Measurements from ENCODE around the gene PPP1CB.

- RRBS: no CpG with 5 or more reads among the region's 11 CpGs
CAGE:
- cytosol, long polyA plus RNA: no peak
- long polyA plus RNA: no peak
- nucleus, long polyA plus RNA: no peak
Observed at GRCh38 chr2:27774021-27774945, 2.8 kb downstream of the MRPL33 start.

DNA sequence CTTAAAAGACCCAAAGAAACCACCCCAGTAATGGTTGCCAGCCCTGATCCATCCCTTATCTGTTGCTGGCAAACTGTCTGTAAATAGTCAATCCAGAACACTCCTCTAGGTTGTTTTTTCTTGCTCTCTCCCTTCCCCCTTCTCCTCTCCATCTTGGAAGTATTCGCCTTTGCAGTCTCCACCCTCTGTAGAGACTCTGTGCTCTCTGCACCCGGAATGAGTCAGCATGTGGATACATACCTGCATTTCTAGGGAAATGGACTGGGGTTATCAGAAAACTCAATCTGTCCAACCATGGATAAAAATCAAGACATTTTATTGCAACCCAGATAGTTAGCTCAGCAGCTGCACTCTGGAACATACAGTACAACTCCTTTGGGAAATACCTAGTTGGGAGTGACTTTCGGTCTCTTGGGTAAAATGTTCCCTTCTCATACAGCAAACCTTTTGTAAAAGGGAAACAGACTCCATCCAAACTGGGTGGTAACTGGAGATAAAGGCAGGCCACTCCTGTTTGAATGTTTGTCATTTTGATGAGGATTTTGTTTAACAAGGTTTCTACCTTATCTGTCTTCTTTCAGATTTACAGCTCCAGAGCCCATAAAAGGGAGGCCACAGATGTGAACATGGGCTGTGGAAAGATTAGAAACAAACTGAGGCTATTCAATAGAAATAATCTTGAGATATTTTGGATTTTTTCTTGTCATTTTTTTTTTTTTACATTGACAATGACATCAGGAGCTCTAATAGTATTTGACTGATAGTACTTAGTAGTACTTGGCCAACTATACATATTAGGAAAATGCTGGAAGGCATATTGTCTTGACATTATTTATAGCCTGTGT, 123.3 kb upstream of the FOSL2 start:
- RRBS: no CpG with 5 or more reads among the region's 3 CpGs
CAGE:
- cytosol, long polyA plus RNA: no peak
- long polyA plus RNA: no peak
- nucleus, long polyA plus RNA: no peak

DNA sequence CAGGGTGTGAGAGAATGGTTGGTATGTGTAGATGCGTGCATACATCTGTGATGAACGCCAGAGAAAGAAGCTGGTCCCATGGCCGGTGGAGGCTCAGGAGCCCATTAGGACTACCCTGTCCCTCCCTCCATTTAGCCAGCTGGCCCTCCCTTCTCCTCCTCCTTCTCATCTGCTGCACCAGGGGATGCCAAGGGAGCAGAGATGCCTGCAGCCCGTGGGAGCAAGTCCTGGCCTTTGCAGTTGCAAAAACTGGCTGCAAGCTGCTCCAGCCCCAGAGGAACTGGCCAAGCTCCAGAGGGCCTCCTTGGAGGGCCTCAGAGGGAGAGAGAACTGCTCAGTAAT, 65.6 kb upstream of the FOSL2 start:
- RRBS: no CpG with 5 or more reads among the region's 4 CpGs
CAGE:
- cytosol, long polyA plus RNA: no peak
- long polyA plus RNA: no peak
- nucleus, long polyA plus RNA: no peak

- RRBS: no CpG with 5 or more reads among the region's 31 CpGs
CAGE:
- cytosol, long polyA plus RNA: no peak
- long polyA plus RNA: no peak
- nucleus, long polyA plus RNA: no peak
Observed at GRCh38 chr2:28344578-28345210, 48.0 kb upstream of the FOSL2 start.

- RRBS: no CpG with 5 or more reads among the region's 9 CpGs
CAGE:
- cytosol, long polyA plus RNA: no peak
- long polyA plus RNA: no peak
- nucleus, long polyA plus RNA: no peak
Observed at GRCh38 chr2:28399306-28399703, 6.6 kb downstream of the FOSL2 start.

DNA sequence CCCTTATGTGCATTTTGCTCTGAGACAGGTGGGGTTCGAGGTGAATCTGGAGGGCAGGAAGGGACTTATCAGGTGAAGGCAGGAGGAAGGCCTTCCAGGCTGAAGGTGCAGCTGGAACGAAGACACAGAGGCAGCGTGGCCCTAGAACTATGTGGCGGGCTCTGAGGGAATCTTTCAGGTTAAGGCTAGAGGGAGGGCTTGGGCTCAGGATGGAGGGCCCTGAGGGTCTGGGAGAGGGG, 24.9 kb upstream of the PLB1 start:
- RRBS: no CpG with 5 or more reads among the region's 4 CpGs
CAGE:
- cytosol, long polyA plus RNA: no peak
- long polyA plus RNA: no peak
- nucleus, long polyA plus RNA: no peak

DNA sequence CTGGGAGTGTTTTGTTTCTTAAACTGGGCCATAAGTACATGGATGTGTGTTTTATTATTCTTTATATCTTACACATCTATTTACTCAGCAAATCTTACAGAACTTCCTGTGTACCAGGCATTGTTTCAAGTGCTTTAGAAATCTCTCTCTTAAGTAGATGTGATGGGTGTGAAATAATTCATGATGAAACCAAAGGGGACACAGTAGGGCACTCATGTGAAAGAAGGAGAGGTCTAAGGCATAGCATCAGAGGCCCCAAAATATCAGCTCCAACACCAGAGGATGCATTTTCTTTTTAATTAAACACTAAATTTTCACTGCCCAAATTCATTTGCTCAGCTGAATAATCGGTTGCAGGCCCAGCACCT, 107.5 kb downstream of the PLB1 start:
- RRBS: no CpG with 5 or more reads among the region's 1 CpG
CAGE:
- cytosol, long polyA plus RNA: no peak
- long polyA plus RNA: no peak
- nucleus, long polyA plus RNA: no peak

GRCh38 chr2:28623814-28623998, 127.8 kb downstream of the PLB1 start:
- RRBS: no CpG with 5 or more reads among the region's 4 CpGs
CAGE:
- cytosol, long polyA plus RNA: no peak
- long polyA plus RNA: no peak
- nucleus, long polyA plus RNA: no peak

DNA sequence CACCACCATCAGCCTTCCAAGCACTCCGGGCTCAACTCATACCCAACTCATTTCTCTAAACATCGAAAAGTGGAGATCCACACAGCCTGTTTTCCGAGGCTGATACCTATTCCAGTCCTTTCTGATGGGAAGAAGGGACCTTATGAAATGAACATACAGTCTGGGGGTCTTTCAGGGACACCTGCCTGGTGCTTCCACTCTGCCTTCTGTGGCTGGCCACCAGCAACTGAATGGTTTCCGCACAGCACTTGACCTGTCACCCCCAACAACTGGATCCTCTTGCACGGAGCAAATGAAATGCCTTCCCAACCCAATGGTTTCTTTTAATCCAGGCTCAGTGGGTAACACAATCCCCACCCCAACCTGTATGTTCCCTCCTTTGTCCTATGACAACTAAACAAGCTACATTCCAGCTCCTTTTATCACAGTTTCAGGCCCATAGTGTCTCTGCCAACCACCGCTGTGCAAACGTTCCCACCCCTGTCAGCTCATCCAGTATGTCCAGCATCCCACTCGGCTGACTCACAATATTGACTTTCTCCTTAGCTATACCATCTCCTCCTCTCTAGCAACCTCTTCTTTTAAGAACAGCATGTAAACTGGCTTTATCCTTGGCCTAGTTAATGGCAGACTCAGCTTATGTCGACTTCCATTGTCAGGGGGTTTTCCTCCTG, 118.0 kb upstream of the PPP1CB start:
- RRBS: no CpG with 5 or more reads among the region's 9 CpGs
CAGE:
- cytosol, long polyA plus RNA: no peak
- long polyA plus RNA: no peak
- nucleus, long polyA plus RNA: no peak

- RRBS: 2% methylated on average over 5 of the region's 100 CpGs
CAGE:
- cytosol, long polyA plus RNA: no peak
- long polyA plus RNA: no peak
- nucleus, long polyA plus RNA: no peak
Observed at GRCh38 chr2:28751373-28752198, at the start of gene PPP1CB. PPP1CB (plus strand) TSS chr2:28751830.

DNA sequence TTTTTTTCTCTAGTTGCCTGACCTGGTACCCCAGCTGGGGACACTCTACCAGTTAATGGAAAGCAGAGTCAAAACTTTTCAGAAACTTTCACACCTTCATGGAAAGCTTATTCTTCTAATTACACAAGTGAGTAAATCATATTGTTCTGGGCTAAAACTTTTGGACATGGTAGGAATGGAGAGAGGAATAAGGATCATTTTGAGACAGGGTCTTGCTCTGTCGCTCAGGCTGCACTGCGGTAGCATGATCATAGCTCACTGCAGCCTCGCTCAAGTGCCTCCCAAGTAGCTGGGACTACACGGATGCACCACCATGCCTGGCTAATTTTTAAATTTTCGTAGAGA, 39.7 kb upstream of the TOGARAM2 start:
- RRBS: no CpG with 5 or more reads among the region's 5 CpGs
CAGE:
- cytosol, long polyA plus RNA: no peak
- long polyA plus RNA: no peak
- nucleus, long polyA plus RNA: no peak

- RRBS: no CpG with 5 or more reads among the region's 11 CpGs
CAGE:
- cytosol, long polyA plus RNA: no peak
- long polyA plus RNA: no peak
- nucleus, long polyA plus RNA: no peak
Observed at GRCh38 chr2:28958701-28959307, 22.3 kb upstream of the TOGARAM2 start.

- RRBS: no CpG with 5 or more reads among the region's 6 CpGs
CAGE:
- cytosol, long polyA plus RNA: no peak
- long polyA plus RNA: no peak
- nucleus, long polyA plus RNA: no peak
Observed at GRCh38 chr2:28993505-28994167, 12.5 kb downstream of the TOGARAM2 start.

GRCh38 chr2:29000512-29000802, 19.4 kb downstream of the TOGARAM2 start:
- RRBS: no CpG with 5 or more reads among the region's 6 CpGs
CAGE:
- cytosol, long polyA plus RNA: no peak
- long polyA plus RNA: no peak
- nucleus, long polyA plus RNA: no peak

- RRBS: no CpG with 5 or more reads among the region's 7 CpGs
CAGE:
- cytosol, long polyA plus RNA: no peak
- long polyA plus RNA: no peak
- nucleus, long polyA plus RNA: no peak
Observed at GRCh38 chr2:29112868-29113731, 2.1 kb upstream of the CLIP4 start.

- RRBS: no CpG with 5 or more reads among the region's 5 CpGs
CAGE:
- cytosol, long polyA plus RNA: no peak
- long polyA plus RNA: no peak
- nucleus, long polyA plus RNA: no peak
Observed at GRCh38 chr2:29113732-29114490, 1.3 kb upstream of the CLIP4 start.

GRCh38 chr2:29115726-29116880, 888 bp downstream of the CLIP4 start:
- RRBS: 2% methylated on average over 28 of the region's 61 CpGs
CAGE:
- cytosol, long polyA plus RNA: no peak
- long polyA plus RNA: no peak
- nucleus, long polyA plus RNA: no peak

DNA sequence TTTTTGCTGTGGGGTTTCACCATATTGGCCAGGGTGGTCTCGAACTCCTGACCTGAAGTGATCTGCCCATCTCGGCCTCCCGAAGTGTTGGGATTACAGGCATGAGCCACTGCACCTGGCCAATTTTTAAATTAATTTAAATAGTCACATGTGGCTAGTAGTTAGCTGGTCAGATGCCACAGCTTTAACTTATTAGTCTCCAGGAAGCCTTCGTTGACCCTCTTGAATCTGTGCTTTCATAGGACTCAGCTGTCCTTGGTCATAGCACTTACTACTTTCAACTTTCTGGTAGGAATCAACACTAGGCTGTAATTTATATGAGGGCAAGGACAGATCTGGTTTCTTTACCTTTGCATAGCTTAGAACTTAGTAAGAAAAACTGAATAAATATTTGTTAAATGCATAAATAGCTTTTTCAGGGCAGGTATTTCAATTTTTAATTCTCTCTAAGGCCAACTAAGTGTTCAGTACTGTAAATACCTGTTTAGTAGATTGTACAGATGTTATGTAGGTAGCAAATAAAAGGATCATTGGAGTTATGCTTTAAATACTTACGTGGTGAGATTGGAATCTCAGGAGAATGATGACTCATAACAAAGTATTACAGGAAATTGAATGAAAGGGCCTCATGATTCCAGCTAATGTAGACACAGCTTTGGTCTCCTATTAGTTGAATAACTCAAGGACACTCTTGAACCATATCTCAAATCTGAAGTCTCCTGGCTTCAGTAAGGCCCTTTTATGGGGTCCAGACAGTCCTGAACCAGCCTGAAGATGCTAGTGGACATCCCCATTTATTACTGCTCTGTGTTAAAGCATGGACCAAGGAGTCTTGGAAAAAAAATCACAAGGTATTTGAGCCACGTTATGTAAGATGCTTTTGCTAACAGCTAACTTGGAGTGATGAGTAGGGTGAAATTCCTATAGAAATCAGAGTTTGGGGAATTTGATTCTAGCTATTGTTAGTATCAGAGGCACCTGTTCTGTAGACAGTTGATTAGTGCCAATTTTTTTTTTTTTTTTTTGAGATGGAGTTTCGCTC, 2.6 kb downstream of the CLIP4 start:
- RRBS: no CpG with 5 or more reads among the region's 7 CpGs
CAGE:
- cytosol, long polyA plus RNA: no peak
- long polyA plus RNA: no peak
- nucleus, long polyA plus RNA: no peak

- RRBS: no CpG with 5 or more reads among the region's 7 CpGs
CAGE:
- cytosol, long polyA plus RNA: no peak
- long polyA plus RNA: no peak
- nucleus, long polyA plus RNA: no peak
Observed at GRCh38 chr2:30148168-30148546, 1.4 kb downstream of the YPEL5 start.

GRCh38 chr2:30163275-30163648, 16.5 kb downstream of the YPEL5 start:
- RRBS: no CpG with 5 or more reads among the region's 8 CpGs
CAGE:
- cytosol, long polyA plus RNA: no peak
- long polyA plus RNA: no peak
- nucleus, long polyA plus RNA: no peak